GM06990 (cell line): Measurements from ENCODE around the genes SYT5, TMEM86B, TMEM190 and SBK3.

DNA sequence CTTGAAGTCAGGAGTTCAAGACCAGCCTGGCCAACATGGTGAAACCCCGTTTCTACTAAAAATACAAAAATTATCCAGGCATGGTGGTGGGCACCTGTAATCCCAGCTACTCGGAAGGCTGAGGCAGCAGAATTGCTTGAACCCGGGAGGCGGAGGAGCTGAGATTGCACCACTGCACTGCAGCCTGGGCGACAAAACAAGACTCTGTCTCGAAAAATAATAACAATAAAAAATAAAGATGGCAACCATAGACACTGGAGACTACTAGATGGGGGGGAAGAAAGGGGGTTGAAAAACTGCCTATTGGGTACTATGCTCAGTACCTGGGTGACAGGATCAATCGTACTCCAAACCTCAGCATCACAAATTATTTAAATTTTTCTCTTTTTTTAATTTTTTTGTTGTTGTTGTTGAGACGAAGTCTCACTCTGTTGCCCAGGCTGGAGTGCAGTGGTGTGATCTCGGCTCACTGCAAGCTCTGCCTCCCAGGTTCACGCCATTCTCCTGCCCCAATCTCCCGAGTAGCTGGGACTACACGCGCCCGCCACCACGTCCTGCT lies 10.5 kb downstream of the FCAR start:
- RRBS = no CpG with 5 or more reads among the region's 15 CpGs

- RRBS = no CpG with 5 or more reads among the region's 13 CpGs
Measured at GRCh38 chr19:54969934-54970415, 3.8 kb downstream of the NLRP2 start.

DNA sequence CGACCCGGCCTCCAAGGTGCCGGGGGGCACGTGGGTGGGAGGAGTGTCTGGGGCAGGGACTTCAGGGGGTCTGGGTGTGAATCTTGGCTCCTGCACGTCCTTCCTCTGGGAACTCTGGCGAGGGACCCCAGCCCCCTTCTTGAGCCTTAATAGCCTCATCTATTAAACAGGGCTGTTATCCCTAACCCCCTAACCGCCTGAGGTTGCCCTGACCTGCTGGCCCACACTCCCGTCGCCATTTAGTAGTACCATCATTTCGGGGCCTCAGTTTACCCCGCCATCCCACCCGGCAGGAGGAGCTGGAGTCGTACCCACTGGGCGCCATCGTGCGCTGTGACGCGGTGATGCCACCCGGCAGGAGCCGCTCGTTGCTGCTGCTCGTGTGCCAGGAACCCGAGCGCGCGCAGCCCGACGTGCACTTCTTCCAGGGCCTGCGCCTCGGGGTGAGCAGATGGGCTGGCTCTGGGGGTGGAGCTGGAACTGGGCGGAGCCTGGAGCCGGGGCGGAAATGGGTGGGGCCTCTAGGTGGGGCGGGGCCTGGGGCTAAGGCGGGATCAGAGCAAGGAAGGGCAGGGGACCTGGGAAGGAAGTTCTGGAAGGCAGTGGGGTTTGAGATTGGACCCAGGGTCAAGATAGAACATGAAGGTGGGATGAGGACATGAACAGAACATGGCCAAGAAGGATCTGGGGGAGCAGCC lies 4.3 kb downstream of the EPS8L1 start:
- RRBS = 58% methylated on average over 8 of the region's 35 CpGs

DNA sequence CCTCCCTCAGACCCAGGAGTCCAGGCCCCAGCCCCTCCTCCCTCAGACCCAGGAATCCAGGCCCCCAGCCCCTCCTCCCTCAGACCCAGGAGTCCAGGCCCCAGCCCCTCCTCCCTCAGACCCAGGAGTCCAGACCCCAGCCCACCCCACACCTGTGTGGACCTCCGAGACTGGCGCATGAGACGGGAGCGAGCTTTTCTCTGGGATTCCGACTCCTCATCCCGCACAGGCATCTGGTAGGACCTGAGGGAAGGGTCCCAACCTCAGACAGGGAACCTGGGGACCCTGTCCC lies 18.5 kb downstream of the EPS8L1 start:
- RRBS = no CpG with 5 or more reads among the region's 6 CpGs

- RRBS = no CpG with 5 or more reads among the region's 14 CpGs
Measured at GRCh38 chr19:55118041-55118263, 515 bp upstream of the PPP1R12C start.

DNA sequence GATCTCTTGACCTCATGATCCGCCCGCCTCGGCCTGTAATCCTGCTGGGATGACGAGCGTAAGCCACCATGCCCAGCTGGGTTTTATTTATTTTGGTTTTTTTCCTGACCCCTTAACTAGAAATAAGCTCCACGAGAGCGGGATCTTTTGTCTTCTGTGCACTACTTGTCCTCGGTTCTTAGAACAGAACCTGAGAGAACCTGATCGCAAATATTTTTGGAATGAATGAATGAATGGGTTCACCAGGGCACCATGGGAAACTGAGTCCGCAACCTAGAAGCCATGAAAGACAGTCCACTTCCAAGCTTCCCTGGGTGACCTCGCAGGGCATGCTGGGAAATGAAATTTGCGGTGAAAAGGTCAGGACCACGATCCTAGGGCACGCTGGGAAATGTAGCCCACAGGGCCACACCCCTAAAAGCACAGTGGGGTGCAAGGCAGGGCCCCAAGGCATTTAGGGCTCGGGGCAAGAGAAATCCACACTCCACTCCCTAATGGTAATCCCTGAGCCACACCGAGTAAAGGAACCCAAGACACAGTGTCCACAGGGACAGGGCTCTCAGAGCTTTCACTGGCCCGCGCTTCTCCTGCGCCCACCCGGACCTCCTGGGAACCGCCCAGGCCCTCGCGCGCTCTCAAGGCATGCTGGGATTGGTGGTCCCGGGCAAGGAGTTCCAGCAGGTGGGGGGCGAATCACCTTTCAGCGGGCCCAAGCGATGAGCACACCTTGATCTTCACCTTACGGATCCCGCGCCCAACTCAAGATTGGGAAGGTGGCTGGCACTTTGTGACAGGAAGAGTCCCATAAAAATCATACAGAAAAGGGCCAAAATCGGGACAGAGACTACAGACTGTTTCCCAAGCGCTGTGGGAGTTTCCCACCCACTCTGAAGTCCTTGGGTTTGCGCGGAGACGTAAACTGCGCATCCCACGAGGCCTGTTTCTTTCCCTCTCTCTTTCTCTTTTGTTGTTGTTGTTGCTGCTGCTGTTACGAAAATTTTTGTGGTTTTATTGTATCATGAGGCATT lies 1.1 kb upstream of the PPP1R12C start:
- RRBS = 75% methylated on average over 6 of the region's 39 CpGs

DNA sequence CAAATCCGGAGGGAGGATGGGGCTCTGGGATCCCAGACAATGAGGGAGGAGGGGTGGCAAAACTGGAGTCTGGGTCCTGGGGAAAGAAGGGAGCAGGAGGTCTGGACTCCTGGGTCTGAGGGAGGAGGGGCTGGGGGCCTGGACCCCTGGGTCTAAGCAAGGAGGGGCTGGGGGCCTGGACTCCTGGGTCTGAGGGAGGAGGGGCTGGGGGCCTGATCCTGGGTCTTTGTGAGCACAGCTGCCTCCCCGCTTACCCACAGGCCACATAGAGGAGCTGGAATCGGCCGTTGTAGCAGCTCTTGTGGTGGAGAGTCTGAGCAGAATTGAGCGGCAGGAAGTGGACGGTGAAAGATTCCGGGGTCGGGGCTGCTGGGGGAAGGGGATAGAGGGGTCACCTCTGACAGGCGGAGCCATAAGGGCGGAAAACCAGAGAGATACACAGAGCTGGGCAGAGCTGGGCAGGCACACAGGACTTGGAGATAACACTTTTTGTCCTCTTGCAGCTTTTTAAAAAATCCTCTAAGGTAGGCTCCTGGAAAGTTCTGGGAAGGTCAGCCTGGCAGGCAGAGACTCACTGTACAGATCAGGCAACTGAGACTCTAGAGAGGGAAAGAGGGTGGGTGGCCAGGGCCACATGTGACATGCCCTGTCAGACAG lies 2.2 kb upstream of the TNNI3 start:
- RRBS = 75% methylated on average over 1 of the region's 10 CpGs

- RRBS = 2% methylated on average over 5 of the region's 66 CpGs
Measured at GRCh38 chr19:55179708-55180678, at the start of gene SYT5. Gene SYT5, minus strand, starts transcription at chr19:55180289.

- RRBS = no CpG with 5 or more reads among the region's 8 CpGs
Measured at GRCh38 chr19:55228654-55229075, at the start of gene TMEM86B. Gene TMEM86B, minus strand, starts transcription at chr19:55228763.

GRCh38 chr19:55236631-55237182 lies 8.1 kb upstream of the TMEM86B start:
- RRBS = no CpG with 5 or more reads among the region's 12 CpGs

- RRBS = 9% methylated on average over 8 of the region's 23 CpGs
Measured at GRCh38 chr19:55279359-55279754, 553 bp downstream of the HSPBP1 start.

DNA sequence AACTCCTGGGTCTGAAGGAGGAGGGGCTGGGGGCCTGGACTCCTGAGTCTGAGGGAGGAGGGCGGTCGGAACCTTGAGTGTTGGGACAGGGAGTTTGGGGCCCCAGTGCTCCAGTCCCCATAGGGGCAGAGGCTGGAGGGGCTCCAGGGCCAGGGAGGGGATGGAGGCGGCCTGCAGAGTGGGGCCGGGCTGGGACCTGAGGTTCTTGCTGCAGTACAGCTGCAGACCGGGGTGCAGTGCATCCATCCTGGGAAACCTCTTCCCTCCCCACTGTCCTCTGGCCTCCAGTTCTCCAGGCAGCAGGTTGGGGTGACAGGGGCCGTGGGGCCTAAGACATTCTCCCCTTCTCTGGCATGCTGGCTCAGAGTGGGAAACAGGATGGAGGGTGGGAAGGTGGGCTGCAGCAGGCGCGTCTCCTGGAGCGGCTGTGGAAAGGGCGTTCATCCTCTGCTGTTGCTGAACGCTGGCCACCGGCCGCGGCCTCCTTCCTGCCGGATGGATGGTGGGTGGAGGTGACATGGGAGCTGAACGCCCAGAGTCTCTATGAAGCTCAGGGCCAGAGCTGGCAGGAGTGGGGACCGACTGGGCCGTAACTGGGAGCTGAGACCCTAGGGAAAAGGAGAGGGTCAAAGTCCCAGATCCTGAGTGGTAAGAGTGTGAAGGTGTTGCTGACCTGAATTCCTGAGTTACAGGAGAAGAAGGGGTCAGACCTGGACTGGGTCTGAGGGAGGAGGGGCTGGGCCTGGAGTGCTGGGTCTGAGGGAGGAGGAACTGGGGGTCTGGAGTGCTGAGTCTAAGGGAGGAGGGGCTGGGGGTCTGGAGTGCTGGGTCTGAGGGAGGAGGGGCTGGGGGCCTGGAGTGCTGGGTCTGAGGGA lies 1.7 kb downstream of the BRSK1 start:
- RRBS = no CpG with 5 or more reads among the region's 18 CpGs

- RRBS = no CpG with 5 or more reads among the region's 16 CpGs
Measured at GRCh38 chr19:55376594-55377228, at the start of gene TMEM190. Gene TMEM190, plus strand, starts transcription at chr19:55376826.

GRCh38 chr19:55377322-55377750 lies 710 bp downstream of the TMEM190 start:
- RRBS = 79% methylated on average over 7 of the region's 13 CpGs

DNA sequence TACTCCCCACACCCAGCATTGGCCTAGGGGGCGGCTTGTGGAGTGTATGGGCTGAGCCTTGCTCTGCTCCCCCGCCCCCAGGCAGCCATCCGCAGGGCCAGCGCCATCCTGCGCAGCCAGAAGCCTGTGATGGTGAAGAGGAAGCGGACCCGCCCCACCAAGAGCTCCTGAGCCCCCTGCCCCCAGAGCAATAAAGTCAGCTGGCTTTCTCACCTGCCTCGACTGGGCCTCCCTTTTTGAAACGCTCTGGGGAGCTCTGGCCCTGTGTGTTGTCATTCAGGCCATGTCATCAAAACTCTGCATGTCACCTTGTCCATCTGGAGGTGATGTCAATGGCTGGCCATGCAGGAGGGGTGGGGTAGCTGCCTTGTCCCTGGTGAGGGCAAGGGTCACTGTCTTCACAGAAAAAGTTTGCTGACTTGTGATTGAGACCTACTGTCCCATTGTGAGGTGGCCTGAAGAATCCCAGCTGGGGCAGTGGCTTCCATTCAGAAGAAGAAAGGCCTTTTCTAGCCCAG lies 2.5 kb downstream of the RPL28 start:
- RRBS = no CpG with 5 or more reads among the region's 9 CpGs

- RRBS = 13% methylated on average over 2 of the region's 26 CpGs
Measured at GRCh38 chr19:55545492-55546808, at the start of gene SBK3. Gene SBK3, minus strand, starts transcription at chr19:55545543.

- RRBS = 4% methylated on average over 12 of the region's 41 CpGs
Measured at GRCh38 chr19:55549531-55550811, 4.6 kb upstream of the SBK3 start.

GRCh38 chr19:55577490-55578159 lies 3.0 kb downstream of the ZNF579 start:
- RRBS = no CpG with 5 or more reads among the region's 30 CpGs

DNA sequence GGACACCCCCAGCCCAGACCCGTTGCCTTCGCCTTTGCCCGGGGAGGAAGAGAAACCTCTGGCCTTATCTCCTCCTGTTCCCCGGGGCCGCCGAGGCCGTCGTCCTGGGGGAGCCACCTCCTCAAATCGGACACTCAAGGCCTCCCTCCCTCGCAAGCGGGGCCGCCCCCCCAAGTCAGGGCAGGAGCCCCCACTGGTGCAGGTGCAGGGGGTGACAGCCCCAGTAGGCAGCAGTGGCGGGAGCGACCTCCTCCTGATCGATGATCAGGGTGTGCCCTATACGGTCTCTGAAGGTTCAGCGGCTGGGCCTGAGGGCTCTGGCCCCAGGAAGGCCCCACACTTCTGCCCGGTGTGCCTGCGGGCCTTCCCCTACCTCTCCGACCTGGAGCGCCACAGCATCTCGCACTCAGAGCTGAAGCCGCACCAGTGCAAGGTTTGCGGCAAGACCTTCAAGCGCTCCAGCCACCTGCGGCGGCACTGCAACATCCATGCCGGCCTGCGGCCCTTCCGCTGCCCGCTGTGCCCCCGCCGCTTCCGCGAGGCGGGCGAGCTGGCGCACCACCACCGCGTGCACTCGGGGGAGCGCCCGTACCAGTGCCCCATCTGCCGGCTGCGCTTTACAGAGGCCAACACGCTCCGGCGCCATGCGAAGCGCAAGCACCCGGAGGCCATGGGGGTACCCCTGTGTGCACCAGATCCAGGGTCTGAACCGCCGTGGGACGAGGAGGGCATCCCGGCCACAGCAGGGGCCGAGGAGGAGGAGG lies 2.2 kb downstream of the ZNF524 start:
- RRBS = 59% methylated on average over 11 of the region's 56 CpGs

DNA sequence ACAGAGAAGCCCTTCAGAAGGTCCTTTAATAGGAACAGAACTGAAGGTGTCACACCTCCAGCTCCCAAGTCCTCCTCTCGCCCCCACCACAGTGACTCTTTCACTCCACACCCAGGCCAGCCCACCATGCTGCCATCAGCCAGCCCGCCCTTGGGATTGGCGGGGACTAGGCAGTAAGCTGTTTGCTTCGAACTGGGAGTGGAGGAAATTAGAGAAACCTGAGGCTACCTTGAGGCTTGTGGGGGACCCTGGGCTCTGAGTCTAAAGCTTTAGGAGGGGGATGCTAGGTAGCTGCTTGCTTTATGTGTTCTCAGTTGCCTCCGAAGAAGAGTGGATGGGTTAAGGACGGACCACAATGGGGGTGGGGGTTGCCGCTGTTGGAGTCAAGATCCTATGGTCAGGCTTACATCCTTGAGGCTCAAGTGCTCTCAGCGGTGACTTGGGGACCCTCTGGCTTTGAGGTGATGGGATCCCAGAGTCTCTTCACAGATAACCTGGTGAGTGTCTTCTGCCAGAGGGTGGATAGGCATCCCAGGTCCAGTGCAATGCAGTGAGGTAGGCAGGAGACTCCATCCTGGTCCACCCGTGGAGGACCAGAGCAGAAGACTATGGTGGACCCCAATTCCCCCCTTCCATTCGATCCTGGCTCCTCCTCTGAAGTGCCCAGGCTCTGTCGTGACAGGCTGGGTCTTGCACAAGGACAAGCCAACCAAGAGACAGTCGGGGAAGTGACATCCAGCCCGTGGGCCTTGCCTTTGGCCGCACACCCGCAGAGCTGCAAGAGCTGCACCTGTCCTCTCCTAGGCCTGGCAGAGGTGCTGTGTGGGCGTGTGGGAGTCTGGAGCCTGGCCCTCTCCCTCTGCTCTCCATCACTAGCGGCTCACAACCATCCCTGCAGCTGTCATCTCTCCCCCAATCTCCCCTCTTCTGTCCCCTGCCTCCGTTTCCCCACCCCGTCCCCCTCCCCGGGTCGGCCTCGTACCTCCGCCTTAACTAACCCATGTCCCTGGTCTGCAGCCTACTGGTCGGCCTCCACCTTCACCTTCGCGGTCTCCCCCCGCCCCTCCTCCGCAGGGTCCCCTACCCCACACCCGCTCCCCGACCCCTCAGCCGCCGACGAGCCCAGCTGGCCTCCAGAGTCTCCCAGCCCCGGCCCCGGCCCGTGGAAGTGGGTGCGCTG lies 3.2 kb downstream of the ZNF784 start:
- RRBS = no CpG with 5 or more reads among the region's 37 CpGs